HepG2 (cell line): ENCODE measurements around the gene CYP2C9.

- RRBS, 2 experiments = no CpG with 5 or more reads among the region's 3 CpGs
CAGE:
- cytosol, long polyA minus RNA = no peak
- cytosol, long polyA plus RNA = no peak
- long polyA plus RNA = no peak
- nucleus, long polyA minus RNA = no peak
- nucleus, long polyA plus RNA = no peak
Measured at GRCh38 chr10:94680294-94680950, 3.1 kb upstream of the CYP2C18 start.

GRCh38 chr10:94774941-94775766 is 12.7 kb downstream of the CYP2C19 start:
- RRBS, 2 experiments = no CpG with 5 or more reads among the region's 10 CpGs
CAGE:
- cytosol, long polyA minus RNA = no peak
- cytosol, long polyA plus RNA = no peak
- long polyA plus RNA = no peak
- nucleus, long polyA minus RNA = no peak
- nucleus, long polyA plus RNA = no peak

GRCh38 chr10:94902365-94903116 is 35.9 kb upstream of the CYP2C9 start:
- RRBS, 2 experiments = no CpG with 5 or more reads among the region's 2 CpGs
CAGE:
- cytosol, long polyA minus RNA = no peak
- cytosol, long polyA plus RNA = no peak
- long polyA plus RNA = no peak
- nucleus, long polyA minus RNA = no peak
- nucleus, long polyA plus RNA = no peak

- RRBS, 2 experiments = no CpG with 5 or more reads among the region's 1 CpG
CAGE:
- cytosol, long polyA minus RNA = no peak
- cytosol, long polyA plus RNA = no peak
- long polyA plus RNA = no peak
- nucleus, long polyA minus RNA = no peak
- nucleus, long polyA plus RNA = no peak
Measured at GRCh38 chr10:94936687-94936871, 1.9 kb upstream of the CYP2C9 start.

DNA sequence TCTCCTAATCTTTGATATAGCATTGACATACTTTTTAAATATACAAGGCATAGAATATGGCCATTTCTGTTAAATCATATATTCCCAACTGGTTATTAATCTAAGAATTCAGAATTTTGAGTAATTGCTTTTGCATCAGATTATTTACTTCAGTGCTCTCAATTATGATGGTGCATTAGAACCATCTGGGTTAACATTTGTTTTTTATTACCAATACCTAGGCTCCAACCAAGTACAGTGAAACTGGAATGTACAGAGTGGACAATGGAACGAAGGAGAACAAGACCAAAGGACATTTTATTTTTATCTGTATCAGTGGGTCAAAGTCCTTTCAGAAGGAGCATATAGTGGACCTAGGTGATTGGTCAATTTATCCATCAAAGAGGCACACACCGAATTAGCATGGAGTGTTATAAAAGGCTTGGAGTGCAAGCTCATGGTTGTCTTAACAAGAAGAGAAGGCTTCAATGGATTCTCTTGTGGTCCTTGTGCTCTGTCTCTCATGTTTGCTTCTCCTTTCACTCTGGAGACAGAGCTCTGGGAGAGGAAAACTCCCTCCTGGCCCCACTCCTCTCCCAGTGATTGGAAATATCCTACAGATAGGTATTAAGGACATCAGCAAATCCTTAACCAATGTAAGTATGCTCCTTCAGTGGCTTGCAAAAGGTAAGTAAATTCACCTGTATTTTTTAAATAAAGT is at the start of gene CYP2C9:
CYP2C9 (plus strand) TSS at position 443 of the 700 bp plus-strand sequence.
- RRBS, 2 experiments = no CpG with 5 or more reads among the region's 2 CpGs
CAGE:
- cytosol, long polyA minus RNA = no peak
- cytosol, long polyA plus RNA = no peak
- long polyA plus RNA = no peak
- nucleus, long polyA minus RNA = no peak
- nucleus, long polyA plus RNA = no peak

GRCh38 chr10:94941629-94942322 is 3.3 kb downstream of the CYP2C9 start:
- RRBS, 2 experiments = no CpG with 5 or more reads among the region's 9 CpGs
CAGE:
- cytosol, long polyA minus RNA = no peak
- cytosol, long polyA plus RNA = no peak
- long polyA plus RNA = no peak
- nucleus, long polyA minus RNA = no peak
- nucleus, long polyA plus RNA = no peak

GRCh38 chr10:95063110-95063503 is 6.2 kb downstream of the CYP2C8 start:
- RRBS, 2 experiments = no CpG with 5 or more reads among the region's 5 CpGs
CAGE:
- cytosol, long polyA minus RNA = no peak
- cytosol, long polyA plus RNA = no peak
- long polyA plus RNA = no peak
- nucleus, long polyA minus RNA = no peak
- nucleus, long polyA plus RNA = no peak

DNA sequence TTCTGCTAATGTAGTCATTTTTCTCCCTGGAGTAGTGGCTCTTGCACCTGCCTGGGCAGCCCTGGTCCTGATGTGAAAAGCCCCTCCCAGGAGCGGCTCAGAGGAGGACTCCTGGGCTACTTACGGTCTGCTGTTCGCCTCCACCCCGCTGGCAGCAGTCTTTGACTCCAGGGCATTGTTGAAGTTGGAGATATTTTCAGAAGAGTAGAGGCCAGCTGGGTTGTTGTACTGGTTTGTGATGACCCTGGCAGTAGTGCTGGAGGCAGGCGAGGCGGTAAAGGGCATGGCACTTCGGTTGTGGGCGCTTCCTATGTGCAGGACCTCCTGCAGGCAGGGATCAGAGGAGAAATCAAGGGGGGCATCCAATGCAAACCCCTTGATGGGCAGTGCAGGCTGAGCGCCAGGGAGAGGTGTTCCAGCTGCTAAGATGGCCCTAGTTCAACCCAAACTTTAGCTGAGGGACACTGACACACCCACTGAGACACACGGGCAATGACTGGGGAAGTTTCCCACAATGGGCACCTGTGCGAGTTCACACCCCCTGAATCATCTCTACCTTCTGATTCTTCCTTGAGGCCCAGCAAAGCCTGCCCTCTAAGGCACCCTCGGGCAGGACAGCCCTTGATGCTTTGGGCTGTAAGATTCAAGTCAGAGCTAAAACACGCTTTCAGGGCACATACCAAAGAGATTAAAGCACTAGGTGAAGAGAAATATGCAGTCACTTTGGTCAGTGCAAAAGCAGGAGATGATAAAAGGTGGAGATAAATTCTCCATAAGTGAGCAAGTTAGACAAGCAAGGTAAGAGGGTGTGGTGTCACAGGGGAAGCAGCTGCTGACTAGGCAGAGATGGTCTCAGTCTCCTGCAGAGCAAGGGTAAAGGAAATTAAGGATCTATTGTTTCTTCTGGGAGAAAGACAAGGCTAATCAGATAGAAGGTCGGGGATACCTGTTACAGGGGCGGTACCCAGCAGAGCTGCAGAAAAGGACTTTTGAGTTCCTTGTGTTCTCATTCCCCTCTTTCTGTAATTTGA is 26.7 kb downstream of the PDLIM1 start:
- RRBS, 2 experiments = no CpG with 5 or more reads among the region's 15 CpGs
CAGE:
- cytosol, long polyA minus RNA = no peak
- cytosol, long polyA plus RNA = no peak
- long polyA plus RNA = no peak
- nucleus, long polyA minus RNA = no peak
- nucleus, long polyA plus RNA = no peak

GRCh38 chr10:95280673-95281153 is 10.1 kb downstream of the PDLIM1 start:
- RRBS, 2 experiments = no CpG with 5 or more reads among the region's 2 CpGs
CAGE:
- cytosol, long polyA minus RNA = no peak
- cytosol, long polyA plus RNA = no peak
- long polyA plus RNA = no peak
- nucleus, long polyA minus RNA = no peak
- nucleus, long polyA plus RNA = no peak

- RRBS, 2 experiments = no CpG with 5 or more reads among the region's 4 CpGs
CAGE:
- cytosol, long polyA minus RNA = no peak
- cytosol, long polyA plus RNA = no peak
- long polyA plus RNA = no peak
- nucleus, long polyA minus RNA = no peak
- nucleus, long polyA plus RNA = no peak
Measured at GRCh38 chr10:95329543-95330318, 38.9 kb upstream of the PDLIM1 start.

GRCh38 chr10:95351060-95351335 is 60.2 kb upstream of the PDLIM1 start:
- RRBS, 2 experiments = no CpG with 5 or more reads among the region's 8 CpGs
CAGE:
- cytosol, long polyA minus RNA = no peak
- cytosol, long polyA plus RNA = no peak
- long polyA plus RNA = no peak
- nucleus, long polyA minus RNA = no peak
- nucleus, long polyA plus RNA = no peak

- RRBS, 2 experiments = no CpG with 5 or more reads among the region's 3 CpGs
CAGE:
- cytosol, long polyA minus RNA = no peak
- cytosol, long polyA plus RNA = no peak
- long polyA plus RNA = no peak
- nucleus, long polyA minus RNA = no peak
- nucleus, long polyA plus RNA = no peak
Measured at GRCh38 chr10:95421740-95422193, 131.0 kb upstream of the PDLIM1 start.

DNA sequence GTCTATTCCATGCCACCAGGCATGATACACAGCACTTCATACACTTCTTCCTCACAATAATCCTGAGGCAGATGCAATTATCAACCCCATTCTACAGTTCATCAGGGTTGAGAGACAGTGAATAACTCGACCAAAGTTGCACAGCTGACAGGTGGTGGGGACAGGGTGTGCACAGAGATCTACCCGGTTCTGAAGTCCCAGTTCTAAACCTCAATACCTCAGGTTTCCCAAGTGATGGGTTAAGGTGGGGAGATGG is 129.7 kb downstream of the SORBS1 start:
- RRBS, 2 experiments = no CpG with 5 or more reads among the region's 2 CpGs
CAGE:
- cytosol, long polyA minus RNA = no peak
- cytosol, long polyA plus RNA = no peak
- long polyA plus RNA = no peak
- nucleus, long polyA minus RNA = no peak
- nucleus, long polyA plus RNA = no peak

DNA sequence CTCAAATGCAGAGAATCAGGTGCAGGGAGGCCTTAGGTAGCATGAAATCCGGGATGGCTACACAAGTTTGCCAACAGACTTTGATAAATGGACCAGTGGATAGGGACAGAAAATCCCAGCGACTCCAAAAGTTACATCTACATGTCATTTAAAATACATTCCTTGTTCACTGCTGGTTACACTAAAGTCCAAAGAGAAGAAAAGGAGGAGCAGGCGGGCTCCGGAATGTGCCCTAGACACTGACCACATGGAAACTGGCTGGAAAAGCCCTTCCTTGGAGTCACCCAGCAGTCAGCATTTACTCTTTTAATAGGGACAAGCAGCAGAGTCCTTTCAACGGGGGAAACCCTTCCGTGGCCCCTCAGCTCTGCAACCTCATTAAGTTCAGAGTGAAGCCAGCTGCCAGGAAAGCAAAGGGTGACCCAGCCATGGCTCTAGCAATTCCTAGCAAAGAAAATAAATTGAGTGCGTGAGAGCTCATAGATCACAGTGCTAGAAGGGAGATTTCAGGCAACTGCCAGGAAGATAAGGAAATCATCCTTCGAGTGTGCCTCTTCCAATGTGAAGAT is 101.8 kb downstream of the SORBS1 start:
- RRBS, 2 experiments = no CpG with 5 or more reads among the region's 8 CpGs
CAGE:
- cytosol, long polyA minus RNA = no peak
- cytosol, long polyA plus RNA = no peak
- long polyA plus RNA = no peak
- nucleus, long polyA minus RNA = no peak
- nucleus, long polyA plus RNA = no peak

DNA sequence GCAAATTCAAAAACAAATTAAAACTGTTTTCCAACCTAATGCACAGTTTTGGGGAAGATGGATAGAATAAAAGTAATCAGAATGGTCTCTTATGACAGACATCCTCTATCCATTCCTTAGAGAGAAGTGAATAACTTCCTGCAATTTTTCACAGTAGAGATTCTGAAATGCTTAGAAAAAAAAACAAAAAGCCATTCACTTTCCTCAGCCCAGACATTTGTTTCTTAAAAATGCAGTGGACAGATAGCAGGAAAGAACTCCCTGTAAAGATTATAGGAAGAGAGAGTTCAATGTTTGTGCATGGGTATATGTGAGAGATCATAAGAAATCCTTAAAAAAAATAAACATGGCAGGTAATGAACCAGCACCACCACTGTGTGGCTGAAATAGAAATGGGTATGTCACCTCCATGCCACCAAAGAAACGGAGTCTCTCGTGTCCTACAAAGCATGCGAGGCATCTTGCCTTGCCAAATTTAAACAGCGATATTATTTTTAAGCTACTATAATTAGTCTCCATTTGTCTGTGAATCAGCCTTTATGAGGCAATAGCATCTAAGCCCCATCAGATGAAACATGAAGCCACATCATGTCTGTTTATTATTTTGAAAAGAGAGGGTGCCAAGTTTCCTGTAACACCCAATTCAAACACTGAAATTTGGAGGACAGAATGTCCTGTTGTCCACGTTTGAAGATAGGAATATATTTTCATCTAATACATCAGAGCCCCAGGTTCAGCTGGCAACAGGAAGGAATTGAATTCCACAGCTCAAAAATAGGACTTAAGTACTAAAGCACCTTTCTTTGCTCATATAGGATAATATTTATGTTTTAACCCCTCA is 87.1 kb downstream of the SORBS1 start:
- RRBS, 2 experiments = no CpG with 5 or more reads among the region's 5 CpGs
CAGE:
- cytosol, long polyA minus RNA = no peak
- cytosol, long polyA plus RNA = no peak
- long polyA plus RNA = no peak
- nucleus, long polyA minus RNA = no peak
- nucleus, long polyA plus RNA = no peak

GRCh38 chr10:95474763-95475379 is 86.3 kb downstream of the SORBS1 start:
- RRBS, 2 experiments = no CpG with 5 or more reads among the region's 3 CpGs
CAGE:
- cytosol, long polyA minus RNA = no peak
- cytosol, long polyA plus RNA = no peak
- long polyA plus RNA = no peak
- nucleus, long polyA minus RNA = no peak
- nucleus, long polyA plus RNA = no peak

- RRBS, 2 experiments = 87 to 88% methylated on average over 3 of the region's 7 CpGs
CAGE:
- cytosol, long polyA minus RNA = no peak
- cytosol, long polyA plus RNA = no peak
- long polyA plus RNA = no peak
- nucleus, long polyA minus RNA = no peak
- nucleus, long polyA plus RNA = no peak
Measured at GRCh38 chr10:95493308-95493896, 67.8 kb downstream of the SORBS1 start.

GRCh38 chr10:95496374-95497375 is 64.5 kb downstream of the SORBS1 start:
- RRBS, 2 experiments = no CpG with 5 or more reads among the region's 7 CpGs
CAGE:
- cytosol, long polyA minus RNA = no peak
- cytosol, long polyA plus RNA = no peak
- long polyA plus RNA = no peak
- nucleus, long polyA minus RNA = no peak
- nucleus, long polyA plus RNA = no peak

DNA sequence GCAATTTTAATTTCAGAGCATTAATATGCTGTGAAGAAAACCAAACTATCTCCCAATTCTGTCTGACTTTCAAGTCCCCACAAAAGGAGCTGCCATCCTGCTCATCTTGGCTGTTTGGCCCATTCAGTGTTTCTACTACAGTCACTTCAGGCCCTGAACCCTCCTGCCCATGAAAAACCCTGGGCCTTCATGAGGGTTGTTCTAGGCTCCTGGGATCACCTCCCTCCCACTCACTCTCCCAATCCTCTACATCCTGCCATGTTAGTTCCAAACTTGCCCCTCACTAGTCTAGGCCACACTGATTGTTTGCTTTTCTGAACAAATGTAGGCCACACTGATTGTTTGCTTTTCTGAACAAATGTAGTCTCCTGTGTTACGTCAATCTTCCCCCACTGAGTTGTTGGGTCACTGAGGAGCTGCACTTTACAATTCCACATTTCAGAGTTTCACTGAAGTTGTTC is 5.2 kb upstream of the ALDH18A1 start:
- RRBS, 2 experiments = no CpG with 5 or more reads among the region's 1 CpG
CAGE:
- cytosol, long polyA minus RNA = no peak
- cytosol, long polyA plus RNA = no peak
- long polyA plus RNA = no peak
- nucleus, long polyA minus RNA = no peak
- nucleus, long polyA plus RNA = no peak

DNA sequence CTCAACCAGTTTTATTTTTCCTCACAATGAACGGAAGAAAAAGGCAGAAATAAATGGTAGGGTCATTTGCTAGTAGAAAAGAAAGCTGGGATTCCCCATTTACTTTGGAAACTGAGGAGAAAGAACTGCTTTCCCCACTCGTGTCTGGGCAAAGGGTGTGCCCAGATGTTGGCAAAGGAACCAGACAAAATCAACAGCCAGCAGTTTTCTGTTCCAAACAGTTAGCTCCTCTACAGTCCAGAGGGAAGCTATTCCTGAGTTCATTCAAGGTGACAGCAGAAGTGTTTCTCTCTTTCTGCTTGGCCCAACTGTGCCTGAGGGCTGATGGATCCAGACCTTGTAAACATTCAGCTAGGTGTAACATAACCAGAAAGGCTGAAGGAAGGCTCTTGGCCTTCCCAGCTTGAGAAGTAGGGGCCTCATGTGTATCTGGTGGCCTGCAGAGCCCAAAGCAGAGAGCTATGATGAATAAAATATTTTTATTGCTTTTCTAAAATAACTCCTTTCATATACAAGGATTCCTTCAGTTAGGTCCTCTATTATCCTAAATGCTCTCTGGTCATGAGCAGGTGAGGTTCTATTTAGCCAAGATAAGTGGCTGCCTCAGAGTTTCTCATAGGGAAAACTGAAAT is 7.0 kb upstream of the ALDH18A1 start:
- RRBS, 2 experiments = no CpG with 5 or more reads among the region's 2 CpGs
CAGE:
- cytosol, long polyA minus RNA = no peak
- cytosol, long polyA plus RNA = start-site peak on the minus strand centred at position 543 of the sequence, 626 bp wide, 44 and 72 reads in 2 replicates
- long polyA plus RNA = no peak
- nucleus, long polyA minus RNA = no peak
- nucleus, long polyA plus RNA = no peak